Neural progenitor cell (in vitro differentiated cells): ENCODE measurements around a stretch of chr16.

DNA sequence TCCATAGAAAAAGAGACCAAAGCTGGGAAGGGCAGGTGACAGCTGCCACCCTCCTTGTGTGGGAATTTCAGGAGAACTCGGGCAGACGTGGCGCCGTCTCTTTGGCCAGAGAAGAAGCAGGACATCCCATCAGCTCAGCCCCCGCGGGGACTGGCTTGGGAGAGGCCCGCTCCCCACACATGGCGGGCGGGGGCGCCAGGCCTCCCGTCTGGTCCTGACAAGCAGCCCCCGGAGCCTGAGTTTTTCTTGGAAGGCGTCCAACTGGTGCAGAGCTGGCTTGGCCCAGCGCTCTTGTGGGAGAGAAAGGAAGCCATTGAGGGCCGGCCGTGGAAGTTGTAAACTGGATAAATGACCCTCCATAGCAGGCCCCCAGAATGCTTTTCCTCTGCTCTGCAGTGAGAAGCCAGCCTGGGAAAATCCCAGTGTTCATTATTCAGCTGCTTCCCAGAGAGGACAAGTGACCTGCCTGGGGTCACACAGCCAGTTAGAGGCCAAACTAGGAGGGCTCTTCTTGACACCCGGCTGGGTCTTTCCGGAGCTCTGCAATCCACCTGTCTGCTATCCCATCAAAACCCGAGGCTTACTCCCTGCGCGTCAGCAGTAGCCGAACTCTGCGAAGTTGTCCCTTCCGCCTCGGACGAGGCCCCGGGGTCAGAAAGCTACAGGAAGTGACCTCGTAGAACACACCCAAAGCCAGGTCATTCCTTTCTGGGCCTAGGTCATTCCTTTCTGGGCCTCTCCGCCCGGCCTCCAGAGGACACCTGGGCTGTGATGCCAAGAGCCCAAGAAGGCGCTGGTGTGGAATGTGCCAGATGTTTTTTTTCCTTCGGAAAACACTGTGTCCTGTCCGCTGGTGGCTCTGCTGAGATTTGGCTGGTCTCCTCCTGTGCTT, 39.0 kb upstream of the GSE1 start:
- RAMPAGE, long total RNA: no peak

GRCh38 chr16:85579693-85580779, 33.1 kb upstream of the GSE1 start:
- RAMPAGE, long total RNA: no peak

DNA sequence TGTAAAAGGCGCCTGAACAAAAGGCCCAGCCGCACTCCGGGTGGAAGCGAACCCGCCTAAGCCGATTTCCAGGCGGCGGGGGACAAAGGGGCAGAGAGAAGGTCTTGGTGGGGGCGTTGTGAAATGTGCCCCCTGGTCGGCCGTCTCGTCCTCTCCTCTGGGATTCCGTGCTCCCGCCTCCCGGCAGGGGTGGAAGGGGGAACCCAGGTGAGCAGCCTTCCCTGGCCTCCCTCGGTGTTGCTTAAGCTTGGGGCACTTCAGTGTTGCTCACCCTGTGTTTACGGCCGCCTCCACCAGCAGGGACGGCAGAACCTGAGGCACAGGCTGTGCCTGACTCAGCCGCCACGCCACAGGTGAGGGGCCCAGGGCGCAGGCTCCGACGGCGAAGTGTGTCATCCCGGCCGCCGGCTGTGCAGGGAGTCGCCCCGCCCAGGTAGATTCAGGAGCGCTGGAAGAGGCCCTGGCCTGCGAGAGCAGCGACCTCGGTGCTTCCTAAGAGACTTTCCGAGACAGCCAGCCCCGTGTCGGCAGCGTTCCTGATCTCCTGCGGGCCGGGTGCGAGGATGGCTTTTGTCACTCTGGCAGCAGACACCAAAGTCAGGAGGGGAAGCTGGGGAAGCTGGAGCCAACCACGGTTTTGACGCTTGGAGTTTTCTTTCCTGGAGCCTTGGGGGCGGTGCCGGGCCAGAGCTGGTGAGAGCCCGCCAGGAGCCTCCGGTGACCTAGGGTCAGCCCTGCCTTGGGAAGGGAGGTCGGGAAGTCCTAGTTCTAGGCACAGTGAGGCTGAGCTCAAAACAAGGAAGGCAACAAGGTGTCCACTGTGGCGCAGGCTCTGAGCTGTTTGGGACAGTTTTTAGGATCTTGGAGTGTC, 2.0 kb downstream of the GSE1 start:
- RAMPAGE, long total RNA: no peak

- RAMPAGE, long total RNA: no peak
Measured at GRCh38 chr16:85624407-85625436, 11.6 kb downstream of the GSE1 start.

DNA sequence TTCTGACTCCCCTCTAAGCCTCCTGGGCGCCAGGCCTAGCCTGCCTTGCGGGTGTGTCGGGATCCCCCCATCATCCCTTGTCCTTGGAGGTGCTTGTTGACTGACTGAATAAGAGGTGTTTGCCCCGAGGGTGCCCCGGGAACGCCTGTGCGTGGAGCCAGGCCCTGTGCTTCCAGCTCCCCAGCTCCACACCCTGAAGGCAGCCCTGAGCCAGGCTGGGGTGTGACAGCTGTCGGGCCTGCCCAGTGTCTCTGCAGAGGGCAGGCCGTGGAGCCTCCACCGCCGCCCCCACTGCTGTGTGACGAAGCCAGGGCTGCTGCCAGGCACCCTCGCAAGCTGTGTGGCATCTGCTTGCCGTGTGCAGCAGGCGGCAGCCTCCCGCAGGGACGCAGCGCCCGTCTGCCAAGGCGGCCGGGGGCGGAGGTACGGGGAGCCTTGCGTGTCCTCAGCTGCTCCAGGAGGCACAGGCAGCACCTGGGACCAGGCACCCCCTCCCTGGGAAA, 26.4 kb downstream of the GSE1 start:
- RAMPAGE, long total RNA: no peak

- RAMPAGE, long total RNA: no peak
Measured at GRCh38 chr16:85650689-85651348, 37.7 kb downstream of the GSE1 start.

DNA sequence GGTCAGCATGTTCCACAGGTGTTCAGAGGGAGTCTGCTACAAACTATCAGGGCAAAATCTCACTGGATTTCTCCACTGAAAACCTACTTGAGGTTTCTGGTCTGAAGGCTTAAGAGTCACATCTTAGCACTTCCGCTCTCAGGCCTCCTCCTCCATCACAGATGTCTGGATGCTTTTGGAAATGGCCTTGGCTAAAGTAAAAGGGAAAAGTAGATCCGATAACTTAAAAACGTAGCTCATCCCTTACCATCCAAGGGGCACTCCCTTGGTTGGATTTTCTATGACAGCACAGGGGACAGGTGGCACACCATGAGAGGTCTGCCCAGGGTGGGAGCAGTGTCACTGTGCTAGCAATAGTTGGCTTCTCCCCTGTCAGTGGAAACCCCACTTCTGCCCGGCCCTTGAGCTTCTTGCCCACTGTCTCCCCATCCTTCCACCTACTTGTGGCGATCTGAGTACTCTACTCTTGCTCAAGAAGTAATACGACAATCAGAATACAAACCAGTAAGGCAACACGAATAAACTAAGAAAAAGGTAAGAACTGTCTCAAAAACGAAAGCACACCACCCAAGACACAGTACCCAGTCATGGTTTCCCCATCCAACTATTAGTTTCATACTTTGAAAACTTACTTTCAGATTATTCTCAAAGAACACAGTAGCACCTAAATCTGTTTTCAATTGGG, 14.2 kb downstream of the GINS2 start:
- RAMPAGE, long total RNA: no peak

GRCh38 chr16:85755695-85756295, 4.9 kb upstream of the C16orf74 start:
- RAMPAGE, long total RNA: no peak

DNA sequence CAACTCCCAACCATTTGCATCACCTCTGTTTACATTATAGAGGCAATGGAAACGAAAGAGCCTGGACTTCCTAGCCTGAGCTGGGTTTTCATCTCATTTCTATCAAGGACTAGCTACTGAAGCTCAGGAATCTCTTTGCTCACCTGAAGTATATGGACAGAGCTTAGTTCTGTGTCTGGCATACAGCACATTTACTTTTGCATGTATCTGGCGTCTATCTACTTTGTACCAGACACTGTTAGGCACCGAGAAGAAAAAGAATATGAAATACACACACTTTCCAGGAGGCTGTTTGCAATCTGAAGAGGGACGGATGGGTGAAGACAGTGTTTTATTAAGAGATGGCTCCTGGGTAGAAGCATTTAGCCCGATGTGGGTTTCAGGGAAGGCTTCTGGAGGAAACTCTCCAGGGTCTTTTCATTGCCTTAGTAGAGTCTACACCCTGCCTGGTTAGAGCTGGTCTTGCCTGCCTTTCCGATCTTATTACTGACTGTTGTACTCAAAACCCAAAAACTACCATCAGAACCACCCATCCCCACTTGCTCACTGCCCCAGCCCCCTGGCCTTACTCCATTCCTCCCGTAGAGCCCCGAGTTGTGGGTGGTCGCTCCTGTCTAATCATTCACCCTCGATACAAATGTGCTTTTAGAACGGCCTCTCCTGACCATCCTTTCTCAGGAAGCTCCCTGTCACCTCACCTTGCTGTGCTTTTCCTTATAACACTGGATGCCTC, 2.3 kb downstream of the COX4I1 start:
- RAMPAGE, long total RNA: no peak

DNA sequence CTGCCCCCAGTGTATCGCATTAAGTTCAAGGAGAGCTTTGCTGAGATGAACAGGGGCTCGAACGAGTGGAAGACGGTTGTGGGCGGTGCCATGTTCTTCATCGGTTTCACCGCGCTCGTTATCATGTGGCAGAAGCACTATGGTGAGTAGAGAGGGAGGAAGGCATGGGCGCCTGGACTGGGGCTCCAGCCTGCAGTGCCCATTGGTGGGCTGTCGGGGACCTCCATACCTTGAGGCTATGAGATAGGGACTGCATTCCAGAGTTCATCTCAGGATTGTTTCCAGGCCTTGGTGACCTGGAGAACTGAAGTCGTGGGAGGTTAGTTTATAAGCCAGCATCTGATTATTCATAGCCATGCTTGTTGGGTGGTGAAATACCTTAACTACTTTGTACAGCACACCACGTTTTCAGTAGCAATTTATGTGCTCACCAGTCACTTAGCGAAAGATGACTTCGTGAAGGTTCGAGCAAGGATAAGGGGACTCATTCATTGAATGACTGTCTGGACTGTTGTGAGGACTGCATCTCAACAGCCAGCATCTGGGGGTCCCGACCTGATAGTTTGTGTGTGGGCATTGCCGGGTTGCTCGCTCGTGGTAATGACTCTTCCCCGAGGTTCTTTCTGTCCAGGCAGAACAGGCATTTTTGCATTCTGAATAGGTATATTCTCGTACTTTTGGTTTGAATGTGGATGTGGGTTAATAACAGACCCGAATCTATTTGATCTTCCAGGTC, 6.4 kb downstream of the COX4I1 start:
- RAMPAGE, long total RNA: no peak

DNA sequence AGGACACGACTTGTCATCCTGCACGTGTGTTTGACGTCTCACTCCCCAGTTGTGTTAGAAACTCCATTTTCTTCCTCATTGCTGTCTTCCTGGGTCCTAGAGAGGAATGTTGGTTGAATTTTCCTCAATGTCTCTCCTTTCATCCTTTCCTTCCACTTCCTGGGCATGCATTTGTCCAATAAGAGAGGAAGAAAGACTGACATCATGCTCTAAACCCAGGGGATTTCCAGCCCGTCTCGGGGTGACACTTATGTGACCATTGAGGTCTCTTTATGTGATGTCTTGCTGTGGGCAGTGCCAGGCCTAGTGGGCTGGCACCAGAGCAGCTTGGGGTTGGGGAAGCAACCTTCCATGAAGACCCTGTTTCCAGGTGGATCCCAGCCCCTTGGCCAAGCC, 39.7 kb upstream of the IRF8 start:
- RAMPAGE, long total RNA: no peak

GRCh38 chr16:85868335-85868938, 30.5 kb upstream of the IRF8 start:
- RAMPAGE, long total RNA: no peak

DNA sequence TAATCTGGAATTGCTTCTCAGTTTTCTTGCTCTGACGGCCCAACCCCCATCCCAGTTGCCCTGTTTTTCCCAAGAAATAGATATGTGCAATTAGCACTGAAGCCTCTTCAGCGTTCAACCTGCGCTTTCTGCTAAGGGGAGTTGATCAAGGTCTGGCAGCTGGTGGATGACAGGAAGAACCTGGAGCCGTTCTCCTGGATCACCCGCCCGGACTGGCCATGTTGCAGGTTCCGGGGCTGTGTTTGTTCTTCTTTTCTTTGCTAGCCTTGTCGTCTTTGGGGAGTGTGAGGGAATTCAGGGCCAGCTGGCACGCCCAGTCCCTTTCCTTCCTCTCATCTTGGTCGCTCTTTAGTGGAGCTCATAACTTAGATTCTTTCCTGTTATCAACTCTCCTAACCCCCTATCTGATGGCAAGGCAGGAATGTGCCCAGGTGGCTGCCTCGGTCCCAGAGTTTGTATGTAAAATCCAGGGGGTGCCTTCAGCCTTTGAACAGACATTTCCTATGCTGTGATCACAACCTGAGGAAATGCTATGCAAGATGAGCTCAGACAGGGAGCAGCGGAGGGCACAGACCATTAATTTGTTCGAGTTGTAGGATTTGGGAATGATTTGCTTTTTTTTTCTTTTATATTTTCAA, 28.8 kb upstream of the IRF8 start:
- RAMPAGE, long total RNA: no peak

DNA sequence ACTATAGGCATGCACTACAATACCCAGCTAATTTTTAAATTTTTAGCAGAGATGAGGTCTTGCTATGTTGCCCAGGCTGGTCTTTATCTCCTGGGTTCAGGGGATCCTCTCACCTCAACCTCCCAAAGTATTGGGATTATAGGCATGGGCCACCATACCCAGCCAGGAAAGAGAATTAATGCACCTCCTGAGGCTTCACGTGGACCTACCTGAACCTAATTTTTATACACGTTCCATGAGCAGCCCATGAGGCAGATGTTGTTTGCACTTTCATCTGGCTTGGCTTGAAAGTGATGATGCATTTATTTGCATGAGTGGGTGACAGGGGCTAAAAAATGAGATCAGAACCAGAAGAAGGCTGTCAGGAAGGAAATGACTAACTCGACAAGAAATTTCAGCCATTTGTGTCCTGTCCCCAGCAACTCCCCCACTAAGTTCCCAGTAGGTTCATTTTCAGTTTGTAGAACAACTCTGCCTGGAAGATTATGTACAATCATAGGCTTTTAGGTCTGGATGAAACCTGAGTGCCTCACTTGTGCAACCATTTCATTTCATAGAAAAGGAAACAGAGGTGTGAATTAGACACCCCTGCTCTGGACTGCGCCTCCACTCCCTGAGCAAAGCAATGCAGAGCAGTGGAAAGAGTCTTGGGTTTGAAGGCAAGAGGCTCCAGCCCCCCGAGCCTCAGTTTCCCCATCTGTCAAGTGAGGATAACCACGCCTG, 10.2 kb upstream of the IRF8 start:
- RAMPAGE, long total RNA: no peak

DNA sequence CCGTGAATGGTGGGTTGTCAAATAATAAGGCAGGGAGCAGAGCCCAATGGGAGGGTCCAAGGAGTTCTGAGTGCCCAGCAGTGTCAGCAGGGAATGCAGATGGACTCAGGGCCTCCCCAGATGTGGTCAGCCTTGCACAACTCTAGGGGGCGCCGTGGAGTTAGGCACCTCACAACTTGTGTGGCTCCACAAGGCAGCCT, 18.0 kb downstream of the IRF8 start:
- RAMPAGE, long total RNA: no peak

GRCh38 chr16:85929153-85929964, 30.4 kb downstream of the IRF8 start:
- RAMPAGE, long total RNA: no peak

- RAMPAGE, long total RNA: no peak
Measured at GRCh38 chr16:85931938-85932647, 33.1 kb downstream of the IRF8 start.

GRCh38 chr16:85946126-85946705, 47.3 kb downstream of the IRF8 start:
- RAMPAGE, long total RNA: no peak

- RAMPAGE, long total RNA: no peak
Measured at GRCh38 chr16:85988712-85989366, 89.9 kb downstream of the IRF8 start.

GRCh38 chr16:86018166-86019025, 119.4 kb downstream of the IRF8 start:
- RAMPAGE, long total RNA: no peak